ENCODE measurements around the gene CABYR.

DNA sequence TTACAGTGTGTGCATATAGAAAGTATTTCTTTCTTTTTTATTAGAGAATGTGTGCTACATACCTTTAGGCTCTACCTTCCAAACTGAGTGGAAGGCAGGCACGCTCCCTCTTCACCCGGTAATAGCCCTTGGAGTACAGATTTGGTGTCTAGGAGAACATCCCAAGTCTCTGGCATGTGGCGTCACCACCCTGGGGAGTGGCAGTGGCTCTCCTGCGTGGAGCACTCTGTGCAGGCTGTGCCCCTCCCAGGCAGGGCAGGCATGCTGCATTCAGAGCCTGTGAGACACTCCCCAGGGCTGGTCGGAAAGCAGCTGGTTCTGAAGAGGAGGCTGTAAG lies 193.2 kb downstream of the ANKRD30B start:
- PRO-cap, 2 experiments, result no peak in any of the 2 experiments

DNA sequence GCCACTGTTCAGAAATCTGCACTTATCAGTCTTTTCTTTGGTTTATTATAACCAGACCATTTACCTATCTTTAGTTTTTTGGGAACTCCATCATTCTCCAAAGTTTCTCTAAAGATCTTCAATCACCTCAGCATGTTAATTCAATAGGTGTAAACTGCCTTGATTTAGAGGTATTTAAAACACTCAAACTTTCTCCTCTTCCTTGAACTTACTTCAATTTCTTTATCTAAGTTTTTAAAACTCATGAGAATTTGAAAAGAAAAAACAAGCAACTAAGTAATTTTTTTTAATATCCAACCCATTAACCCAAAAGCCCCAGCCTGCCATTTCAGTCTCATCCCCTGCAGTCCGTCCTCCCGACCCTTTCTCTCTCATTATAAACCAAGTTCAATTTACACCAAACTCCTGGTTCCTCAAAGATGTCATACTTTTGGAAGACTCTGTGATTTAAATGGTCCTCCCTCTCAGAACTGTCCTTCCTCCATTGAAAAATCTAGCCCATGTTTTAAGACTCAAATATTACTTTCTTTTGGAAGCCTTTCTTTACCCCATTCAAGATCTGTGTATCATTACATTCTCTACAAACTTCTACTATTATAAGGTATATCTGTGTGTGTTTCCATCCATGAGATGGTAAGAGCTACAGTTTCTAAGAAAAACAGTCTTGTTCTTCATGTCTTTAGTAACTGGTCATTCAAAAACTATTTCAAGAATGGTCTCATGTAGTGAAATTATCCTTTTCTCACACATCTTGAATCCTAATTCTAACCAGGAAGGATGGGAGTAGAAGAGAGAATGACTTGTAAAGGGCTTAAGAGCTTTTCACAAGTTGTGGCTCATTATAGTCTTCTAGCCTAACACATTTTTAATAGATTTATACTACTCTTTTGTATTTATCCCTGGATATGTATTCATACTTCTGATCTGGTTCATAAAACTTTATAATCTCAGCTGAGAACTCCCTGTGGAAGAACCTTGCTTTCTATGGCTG lies 47.5 kb downstream of the ROCK1 start:
- PRO-cap, 2 experiments, result no peak in any of the 2 experiments

- PRO-cap, 2 experiments, result no peak in any of the 2 experiments
These were observed 137.2 kb upstream of the GATA6 start for GRCh38 chr18:22032123-22032705.

- PRO-cap, 2 experiments, result no peak in any of the 2 experiments
These were observed 41.0 kb downstream of the GATA6 start for GRCh38 chr18:22210198-22210991.

GRCh38 chr18:22345199-22346178 lies 72.2 kb downstream of the CTAGE1 start:
- PRO-cap, 2 experiments, result no peak in any of the 2 experiments

DNA sequence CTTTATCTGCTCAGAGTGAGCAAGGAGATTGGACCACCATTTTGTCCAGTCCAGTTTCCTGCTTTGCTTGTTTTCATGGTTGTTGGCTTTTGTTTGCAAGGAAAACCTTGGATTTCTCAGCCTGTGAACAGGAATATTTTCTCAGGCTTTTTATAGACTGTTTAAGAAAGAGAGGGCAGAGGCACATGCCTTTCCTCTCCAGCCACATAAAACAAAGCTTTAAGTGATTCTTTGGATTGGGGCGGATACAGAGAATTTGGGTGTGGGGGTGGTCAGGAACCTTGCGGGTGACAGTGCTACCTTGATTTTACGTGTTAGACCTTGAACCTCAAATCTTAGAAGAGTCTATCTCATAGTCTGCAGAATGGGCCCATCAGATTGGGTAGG lies 28.8 kb downstream of the CTAGE1 start:
- PRO-cap, 2 experiments, result no peak in any of the 2 experiments

DNA sequence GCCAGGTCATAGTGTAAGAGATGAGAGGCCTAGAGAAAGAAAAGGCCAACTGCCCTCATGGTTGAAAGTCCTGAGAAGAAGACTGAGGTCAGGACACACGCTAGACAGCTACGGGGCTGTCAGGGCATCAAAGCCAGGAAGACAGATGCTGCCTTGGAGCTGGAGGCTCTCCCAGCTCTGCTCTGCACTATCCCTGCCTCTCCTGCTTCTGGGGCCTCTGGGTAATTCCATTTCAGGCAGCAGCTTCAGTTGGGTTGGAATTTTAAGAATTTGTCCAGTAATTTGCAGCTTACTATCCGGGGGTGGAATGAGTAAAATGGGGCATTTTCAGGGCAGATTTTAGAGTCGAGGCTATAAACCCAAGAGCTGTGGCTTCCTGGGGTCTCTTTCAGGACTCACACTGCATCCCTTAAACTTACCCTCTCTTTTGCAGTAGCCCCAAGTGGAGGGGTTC lies 76.2 kb upstream of the CTAGE1 start:
- PRO-cap, 2 experiments, result no peak in any of the 2 experiments

DNA sequence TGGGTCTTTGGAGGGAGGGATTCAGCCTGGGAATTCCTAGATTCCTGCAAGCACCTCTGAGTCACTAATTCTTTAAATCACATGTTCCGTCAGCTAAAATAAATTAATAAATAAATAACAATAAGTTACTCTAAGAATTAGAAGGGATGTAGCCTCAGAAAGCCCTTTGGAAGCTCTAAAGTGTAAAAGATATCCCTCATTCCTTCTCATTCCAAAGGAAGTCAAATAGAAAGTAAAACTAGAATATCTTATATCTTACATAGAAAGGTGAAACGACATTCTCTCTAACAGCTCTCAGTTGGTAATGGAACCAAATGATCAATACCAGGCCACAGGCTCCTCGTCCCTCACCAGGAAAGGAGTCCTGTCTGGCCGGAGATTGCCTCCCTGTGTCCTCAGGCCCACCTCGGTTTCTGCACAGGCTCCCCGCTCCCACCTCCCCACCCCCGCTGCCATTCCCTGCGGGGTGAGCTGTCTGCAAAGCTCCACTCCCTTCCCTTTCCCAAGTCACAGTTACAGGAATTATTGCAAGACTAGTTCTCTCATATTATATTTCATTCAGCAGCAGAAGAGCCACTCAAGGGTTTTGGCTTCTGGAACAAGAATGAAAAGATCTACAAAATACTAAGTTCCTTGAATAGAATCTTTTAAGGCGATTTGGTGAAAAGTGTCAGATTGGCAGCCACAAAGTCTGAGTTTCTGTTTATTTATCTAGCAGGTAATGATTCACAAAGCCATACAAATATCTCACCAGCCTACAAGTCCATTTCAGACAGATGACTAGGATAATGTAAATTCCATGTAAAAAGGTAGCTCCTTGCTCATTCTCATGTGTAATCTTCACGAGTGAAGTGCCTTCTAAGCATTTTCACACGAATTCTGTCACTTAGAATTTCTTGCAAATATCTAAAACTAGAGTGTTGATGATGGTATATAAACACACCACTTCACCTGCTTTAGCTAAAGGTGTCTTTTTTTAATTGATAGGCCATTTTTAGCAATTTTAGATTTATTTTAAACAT lies 222.0 kb upstream of the RBBP8 start:
- PRO-cap, 2 experiments, result no peak in any of the 2 experiments

DNA sequence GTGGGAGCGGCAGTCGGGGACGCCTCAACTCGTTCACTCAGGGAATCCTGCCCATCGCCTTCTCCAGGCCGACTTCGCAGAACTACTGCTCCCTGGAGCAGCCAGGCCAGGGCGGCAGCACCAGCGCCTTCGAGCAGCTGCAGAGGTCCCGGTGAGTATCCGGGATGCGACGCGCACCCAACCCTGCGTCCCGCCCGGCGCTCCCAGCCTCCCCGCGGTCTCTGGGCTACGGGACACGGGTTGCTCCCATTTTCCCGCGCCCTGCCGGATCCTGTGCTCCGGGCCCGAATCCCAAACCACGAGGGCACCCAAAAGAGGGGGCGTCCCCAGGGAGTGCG lies 1.1 kb downstream of the CABLES1 start:
- PRO-cap, 2 experiments, result no peak in any of the 2 experiments

DNA sequence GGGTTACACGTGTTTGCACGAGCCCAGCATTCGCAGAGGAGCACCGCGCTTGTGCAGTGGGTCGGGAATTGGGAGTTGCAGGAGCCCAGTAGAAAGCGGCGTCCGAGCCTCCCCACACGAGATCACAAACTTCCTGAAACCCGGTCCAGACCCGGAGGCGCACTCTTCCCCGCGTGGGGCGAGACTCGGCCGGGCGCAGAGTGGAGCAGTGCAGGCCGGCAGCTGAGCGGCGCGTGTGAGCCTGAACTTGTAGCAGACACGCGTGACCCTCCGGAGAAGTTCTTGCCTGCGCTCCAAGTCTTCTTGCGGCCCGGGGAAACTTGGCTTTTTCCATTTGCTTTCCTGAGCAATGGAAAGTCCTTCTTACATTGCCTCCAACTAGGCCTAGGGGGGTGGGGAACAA lies 1.5 kb downstream of the CABLES1 start:
- PRO-cap, 2 experiments, result no peak in any of the 2 experiments

- PRO-cap, 2 experiments, result no peak in any of the 2 experiments
These were observed 7.9 kb downstream of the RIOK3 start for GRCh38 chr18:23460891-23461547.

GRCh38 chr18:23468426-23468882 lies 15.4 kb downstream of the RIOK3 start:
- PRO-cap, 2 experiments, result no peak in any of the 2 experiments

GRCh38 chr18:23857877-23858147 lies 156.7 kb upstream of the TTC39C start:
- PRO-cap, 2 experiments, result no peak in any of the 2 experiments

DNA sequence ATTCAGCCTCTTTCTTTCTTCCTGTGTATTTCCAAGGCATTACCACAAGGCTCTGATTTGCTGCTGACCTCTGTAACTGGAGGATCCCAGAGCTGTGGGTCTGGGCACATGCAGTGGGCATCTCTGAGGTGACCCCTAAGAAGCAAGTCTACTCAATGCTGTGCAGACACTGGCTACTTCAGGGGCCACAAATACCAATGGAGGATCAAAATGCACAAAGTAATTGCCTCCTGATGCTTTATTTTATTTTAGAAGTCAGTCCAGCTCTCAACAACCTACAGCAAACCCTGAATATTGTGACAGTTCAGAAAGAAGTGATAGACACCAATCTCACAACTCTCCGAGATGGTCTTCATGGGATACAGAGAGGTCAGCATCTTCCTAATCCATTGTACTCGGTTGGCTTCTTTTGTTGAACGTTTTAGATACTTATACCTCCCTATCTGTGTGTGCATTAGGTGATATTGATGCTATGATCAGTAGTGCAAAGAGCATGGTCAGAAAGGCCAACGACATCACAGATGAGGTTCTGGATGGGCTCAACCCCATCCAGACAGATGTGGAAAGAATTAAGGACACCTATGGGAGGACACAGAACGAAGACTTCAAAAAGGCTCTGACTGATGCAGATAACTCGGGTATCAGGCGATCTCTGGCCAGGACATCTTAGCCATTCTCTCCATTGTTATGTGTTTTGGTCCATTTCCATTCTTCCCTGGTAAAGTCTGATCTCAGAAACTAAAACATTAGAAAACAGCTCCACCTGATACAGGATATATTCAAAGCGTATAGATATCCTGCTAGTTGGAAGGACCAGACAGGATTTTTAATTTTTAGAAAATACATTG lies 107.0 kb upstream of the TTC39C start:
- PRO-cap, 2 experiments, result no peak in any of the 2 experiments

DNA sequence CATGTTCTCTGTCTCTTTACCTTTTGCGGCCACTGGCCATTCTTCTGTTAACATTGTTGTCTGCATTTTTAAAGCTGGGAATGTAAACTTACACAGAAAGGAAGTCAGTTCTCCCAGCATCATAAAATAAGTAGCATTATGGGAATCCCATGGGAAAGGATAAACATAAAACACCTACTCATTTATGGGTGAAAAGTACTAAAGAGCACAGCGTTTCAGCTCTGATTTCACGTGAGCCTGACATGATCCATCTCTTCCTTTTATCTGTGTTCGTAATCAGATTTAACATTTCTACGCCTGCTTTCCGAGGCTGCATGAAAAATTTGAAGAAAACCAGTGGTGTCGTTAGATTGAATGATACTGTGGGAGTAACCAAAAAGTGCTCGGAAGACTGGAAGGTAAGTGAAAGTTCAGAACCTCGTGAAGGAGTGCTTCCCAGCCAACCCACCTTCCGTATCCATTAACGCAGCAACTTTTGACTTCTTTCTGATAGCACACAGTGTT lies 86.7 kb upstream of the TTC39C start:
- PRO-cap, 2 experiments, result no peak in any of the 2 experiments

GRCh38 chr18:24071053-24071458 lies 56.5 kb downstream of the TTC39C start:
- PRO-cap, 2 experiments, result no peak in any of the 2 experiments

DNA sequence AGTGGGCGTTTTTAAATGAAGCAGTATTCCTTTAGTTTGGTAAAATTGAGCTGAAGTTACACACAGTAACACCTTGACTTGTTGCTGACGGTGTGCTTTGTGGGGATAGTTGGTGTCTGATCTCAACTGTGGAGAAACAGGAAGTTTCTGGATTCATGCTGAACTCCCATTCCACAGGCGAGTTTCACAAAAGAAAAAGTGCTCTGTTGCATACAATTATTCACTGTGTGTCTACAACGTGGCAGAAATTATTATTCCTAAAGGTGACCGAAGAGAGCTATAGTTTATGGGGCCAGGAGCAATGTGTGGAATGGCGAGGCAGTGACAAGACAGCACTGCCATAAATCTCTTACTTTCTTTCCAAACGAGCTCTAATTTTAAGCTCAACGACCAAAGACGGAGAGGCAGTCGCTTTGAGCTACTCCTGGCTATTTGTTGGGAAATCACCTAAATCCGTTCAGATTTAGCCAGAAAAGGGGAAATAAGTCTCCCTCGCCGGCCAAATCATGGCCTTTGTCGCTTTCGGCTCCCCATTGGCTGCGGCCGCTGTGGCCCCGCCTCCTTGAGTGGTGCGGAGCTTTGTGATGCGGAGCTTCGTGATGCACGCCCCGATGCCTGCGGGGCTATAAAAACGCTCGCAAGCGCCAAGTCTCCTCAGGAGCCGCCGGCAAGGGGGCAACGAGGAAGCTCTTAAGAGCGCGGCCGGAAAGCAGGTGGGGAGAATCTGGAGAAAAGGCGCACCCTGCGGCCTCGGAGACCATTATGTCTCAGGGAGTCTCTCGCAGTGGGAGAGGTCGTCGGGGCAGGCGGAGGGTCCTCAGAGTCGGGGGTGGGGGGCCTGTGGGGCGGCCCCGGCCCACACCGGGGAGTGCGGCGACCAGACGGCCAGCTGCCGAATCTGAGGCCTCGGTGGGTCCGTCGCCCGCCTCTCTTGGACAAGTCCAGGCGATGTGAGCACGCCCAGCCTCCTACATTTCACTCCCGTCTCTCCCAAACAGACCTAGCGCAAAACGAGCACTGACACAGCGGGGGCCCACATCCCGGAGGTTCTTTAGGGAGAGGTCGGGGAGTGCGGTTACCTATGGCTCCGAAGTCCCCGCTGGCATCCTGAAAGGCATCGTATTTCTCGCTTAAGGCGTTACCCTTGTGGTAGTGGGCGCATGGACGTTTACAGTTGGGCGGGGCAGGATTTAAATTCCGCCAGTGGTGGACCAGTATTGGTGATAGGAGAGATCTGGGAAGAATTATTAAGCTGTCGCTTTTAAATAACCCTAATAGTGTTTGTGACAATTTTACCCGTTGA lies at the start of gene CABYR:
TSS of gene CABYR (plus strand) at position 657 of the 1,303 bp plus-strand sequence.
- PRO-cap, 2 experiments, result peak in 2 of 2 experiments; most common plus-strand start position 657 of the sequence (in 2); most common minus-strand start position 445 of the sequence (in 1)

DNA sequence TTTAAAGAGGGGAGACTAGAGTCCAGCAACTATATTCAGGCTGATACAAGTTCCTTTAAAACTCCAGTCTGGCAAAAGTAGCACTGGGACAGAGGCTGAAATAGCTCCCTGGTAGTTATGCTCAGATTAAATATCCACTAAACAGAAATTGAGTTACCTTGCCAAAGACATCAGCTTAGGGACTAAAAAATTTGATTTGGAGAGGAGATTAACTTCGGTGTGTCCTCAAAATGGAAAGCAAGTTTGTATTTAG lies 127.2 kb downstream of the OSBPL1A start:
- PRO-cap, 2 experiments, result no peak in any of the 2 experiments

GRCh38 chr18:24862076-24862801 lies 401.8 kb downstream of the HRH4 start:
- PRO-cap, 2 experiments, result no peak in any of the 2 experiments

- PRO-cap, 2 experiments, result no peak in any of the 2 experiments
These were observed 437.6 kb downstream of the ZNF521 start for GRCh38 chr18:24914346-24914831.

Measured in helper T cell (primary cell).